Sciatic nerve (tissue), 1 donor: ENCODE measurements around the gene CCDC7.

GRCh38 chr10:32020978-32021707 lies 35.1 kb downstream of the KIF5B start:
- PRO-cap = no peak

DNA sequence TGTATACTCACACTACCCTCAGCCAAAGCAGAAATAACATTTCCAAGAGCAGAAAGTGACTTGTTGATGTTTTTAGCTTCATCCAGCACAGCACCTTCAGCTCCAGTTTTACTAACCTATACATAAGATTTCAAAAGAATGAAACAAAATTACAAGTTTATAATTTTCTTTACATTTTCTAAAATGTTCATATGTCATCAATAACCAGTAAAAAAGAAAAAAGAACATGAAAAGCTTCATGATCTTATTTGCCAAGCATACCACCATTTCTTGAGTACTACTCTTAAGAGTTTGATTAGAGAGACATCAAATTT lies 20.4 kb downstream of the KIF5B start:
- PRO-cap = no peak

DNA sequence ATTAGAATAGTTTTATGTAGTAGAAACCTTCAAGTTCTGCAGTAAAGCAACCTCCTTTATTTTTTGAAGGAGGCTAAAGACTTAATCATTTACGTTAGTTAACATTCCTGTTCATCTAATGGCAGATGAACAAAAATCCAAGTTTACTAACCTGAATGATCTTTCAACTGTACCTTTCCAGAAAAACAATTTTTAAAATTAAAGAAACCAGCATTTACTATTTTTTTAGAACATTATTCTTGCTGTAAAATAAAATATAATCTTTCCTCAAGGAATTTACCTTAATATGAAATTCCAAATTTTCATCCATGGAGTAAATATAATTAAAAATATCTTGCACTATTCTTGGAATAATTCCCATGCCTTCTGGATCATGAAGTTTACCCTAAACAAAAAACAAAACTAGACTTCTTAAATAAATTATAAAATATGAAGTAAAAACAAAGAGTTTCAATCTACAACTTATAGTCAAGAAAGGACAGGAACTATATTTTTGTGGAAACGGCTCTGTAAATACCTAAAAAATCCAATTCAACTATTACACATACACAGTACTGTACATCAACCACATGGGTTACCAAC lies 17.1 kb downstream of the KIF5B start:
- PRO-cap = no peak

- PRO-cap = unidirectional peak, minus-strand start at chr10:32149407
Observed at GRCh38 chr10:32148852-32149820, 92.9 kb upstream of the KIF5B start.

DNA sequence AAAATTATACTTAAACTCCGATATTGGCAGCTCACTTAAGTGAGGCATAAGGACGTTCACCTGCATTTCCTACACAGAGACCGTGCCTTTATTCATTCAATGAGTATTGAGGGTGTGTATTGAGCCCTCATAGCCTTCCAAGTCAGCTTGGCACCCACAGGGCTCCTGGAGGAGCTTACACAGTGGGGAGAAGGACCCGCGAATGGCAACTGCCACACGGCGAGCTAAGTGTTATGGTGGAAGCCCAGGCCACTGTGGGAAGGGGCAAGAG lies 1.6 kb upstream of the EPC1 start:
- PRO-cap = no peak

DNA sequence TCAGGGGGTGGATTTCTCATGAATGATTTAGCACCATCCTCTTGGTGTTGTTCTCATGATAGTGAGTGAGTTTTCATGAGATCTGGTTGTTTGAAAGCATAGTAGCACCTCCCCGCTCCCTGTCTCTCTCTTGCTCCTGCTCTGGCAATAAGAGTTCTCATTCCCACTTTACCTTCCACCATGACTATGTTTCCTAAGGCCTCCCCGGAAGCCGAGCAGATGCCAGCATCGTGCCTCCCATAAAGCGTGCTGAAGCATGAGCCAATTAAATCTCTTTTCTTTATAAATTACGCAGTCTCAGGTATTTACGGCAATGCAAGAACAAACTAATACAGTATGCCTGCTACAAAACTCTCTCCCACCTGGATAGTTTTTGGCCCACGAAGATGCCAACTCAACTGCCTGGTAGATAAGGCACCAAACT lies 15.4 kb upstream of the EPC1 start:
- PRO-cap = no peak

DNA sequence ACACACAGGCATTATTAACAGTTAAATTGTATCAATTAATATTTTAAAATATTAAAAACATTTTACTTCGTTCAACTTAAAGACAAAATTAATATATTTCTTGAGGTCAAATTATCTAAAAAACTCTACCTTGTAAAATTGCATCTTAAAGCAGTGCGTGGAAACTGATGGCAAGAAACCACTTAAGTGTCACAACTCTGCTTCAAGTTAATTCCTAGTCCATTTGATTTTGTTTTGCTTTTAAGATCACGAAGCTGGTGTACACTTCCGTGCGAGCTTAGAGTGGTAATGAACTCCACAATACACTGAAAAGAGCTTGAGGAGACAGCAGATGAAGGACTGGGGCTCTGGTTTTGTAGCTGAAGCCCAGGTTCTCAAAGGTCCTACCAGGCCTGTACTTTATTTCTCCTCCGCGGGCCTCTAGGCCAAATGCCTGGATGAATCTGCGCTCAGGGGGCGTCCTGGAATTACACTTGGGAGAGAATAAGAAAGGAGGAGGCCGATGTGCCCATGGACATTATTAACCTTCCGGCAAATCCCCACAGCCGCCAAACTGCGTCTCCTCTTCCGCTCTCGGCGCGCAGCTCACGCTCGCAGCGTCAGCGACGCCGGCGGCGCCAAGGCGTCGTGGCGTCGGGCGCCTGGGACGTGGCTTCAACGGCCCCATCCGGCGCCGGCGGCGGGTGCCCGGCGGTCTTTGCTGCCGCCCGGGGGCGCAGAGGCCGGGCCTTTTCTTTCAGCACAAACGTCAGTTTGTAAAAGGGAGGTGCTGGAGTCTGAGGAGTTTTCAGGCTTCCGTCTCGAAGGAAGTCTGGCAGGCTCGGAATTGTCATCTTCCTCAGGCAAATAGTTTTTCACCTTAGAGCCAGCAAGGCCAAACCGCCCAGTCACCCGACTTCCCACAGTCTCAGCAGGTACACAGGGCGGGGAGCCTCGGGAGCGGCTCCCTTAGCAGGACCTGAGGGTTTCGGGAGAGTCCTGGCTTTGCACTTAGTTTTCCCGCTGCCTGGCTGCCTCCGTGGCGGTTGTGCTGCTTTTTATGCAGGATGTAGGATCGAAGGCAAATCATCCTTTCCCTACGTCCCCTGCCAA lies at the start of gene CCDC7:
Gene CCDC7 (plus strand): TSS at position 657 of the 1,092 bp plus-strand sequence.
- PRO-cap = unidirectional peak, plus-strand start at position 428 of the sequence; bidirectional peak, plus-strand start at position 666 of the sequence, minus-strand start at position 593 of the sequence; bidirectional peak, plus-strand start at position 993 of the sequence, minus-strand start at position 909 of the sequence

GRCh38 chr10:32459308-32459558 lies 13.3 kb downstream of the CCDC7 start:
- PRO-cap = no peak

DNA sequence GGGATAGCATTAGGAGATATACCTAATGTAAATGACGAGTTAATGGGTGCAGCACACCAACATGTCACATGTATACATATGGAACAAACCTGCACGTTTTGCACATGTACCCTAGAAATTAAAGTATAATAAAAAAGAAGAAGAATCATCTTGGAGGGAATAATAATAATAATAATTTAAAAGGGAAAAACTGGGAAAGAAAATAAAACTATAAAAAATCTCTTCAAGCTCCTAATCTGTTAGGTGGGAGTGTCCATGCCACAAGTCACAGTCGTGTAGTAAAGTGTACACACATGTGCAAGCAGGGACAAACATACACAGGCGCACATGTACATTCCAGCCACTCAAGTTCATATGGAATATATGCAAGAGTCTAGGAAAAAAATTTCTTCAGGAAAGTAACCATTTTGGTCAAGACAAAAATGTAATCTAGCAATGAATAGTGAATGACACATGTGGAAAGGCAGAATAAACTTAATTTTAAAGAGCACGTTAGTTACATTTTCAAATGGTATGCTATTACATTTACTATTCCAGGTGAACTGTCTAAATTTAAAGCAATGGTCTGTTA lies 39.7 kb downstream of the ITGB1 start:
- PRO-cap = no peak

GRCh38 chr10:32932258-32932656 lies 25.8 kb downstream of the ITGB1 start:
- PRO-cap = no peak

DNA sequence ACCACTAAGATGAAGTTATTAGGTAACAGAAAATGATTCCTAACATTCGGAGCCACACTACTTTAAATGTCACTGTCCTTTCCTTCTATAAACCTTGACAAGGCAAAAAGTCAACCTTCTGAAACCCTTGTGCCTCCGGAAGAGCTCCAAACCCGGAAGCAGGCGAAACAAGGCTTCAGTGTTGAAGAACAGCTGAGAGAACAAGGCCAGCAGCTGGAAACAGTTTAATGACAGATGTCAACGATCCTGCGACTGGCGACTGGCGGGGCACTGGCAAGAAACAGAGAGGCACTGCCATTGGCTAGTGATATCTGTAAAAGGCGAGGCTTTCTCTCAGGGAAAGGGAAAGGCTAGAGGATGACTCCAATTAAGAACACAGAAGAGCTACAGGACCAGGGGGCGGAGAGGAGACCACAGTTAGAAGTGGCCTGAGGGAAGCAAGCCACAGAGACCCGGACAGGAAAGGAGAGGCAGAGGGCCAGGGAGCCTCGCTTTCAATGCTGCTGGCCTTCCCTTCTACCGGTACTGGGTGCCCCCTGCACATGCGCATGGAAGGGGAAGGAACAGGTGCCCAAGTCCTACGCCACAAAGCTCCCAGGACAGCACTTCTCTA lies 19.5 kb downstream of the ITGB1 start:
- PRO-cap = unidirectional peak, plus-strand start at position 378 of the sequence

- PRO-cap = no peak
Observed at GRCh38 chr10:32959039-32959646, 1.1 kb upstream of the ITGB1 start.

- PRO-cap = unidirectional peak, minus-strand start at chr10:32998193
Observed at GRCh38 chr10:32998011-32998247, 39.9 kb upstream of the ITGB1 start.

DNA sequence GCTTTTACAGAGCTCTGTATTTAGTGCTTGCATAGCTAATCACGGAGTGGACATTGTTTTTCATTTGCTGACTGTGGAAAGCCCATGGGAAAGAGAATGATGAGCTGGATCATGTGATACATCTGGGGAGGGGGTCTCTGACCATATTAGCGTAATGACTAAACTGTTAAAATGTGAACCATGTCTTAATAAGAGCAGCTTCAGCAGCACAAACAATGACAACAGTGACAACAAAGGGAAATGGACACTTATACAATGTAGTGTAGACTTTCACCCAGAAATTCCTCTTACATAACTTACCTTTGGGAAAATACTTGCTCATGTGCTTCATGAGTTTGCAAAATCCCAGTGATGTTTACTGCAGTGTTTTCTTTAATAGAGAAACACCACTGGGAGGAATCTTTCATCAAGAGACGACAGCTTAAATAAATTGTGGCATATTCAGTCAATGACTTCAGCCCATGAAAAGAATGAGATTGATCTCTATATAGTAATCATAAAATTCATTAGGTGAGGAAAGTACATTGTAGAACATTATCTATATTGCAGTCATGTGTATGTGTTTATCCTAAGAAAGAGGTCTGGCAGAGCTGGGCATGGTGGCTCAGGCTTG lies 44.1 kb upstream of the ITGB1 start:
- PRO-cap = no peak

GRCh38 chr10:33334712-33335700 lies 539 bp upstream of the NRP1 start:
- PRO-cap = bidirectional peak, plus-strand start at chr10:33334803, minus-strand start at chr10:33334631; bidirectional peak, plus-strand start at chr10:33335022, minus-strand start at chr10:33334923; bidirectional peak, plus-strand start at chr10:33335265, minus-strand start at chr10:33335269

- PRO-cap = no peak
Observed at GRCh38 chr10:33661701-33662327, 327.3 kb upstream of the NRP1 start.

GRCh38 chr10:34526055-34526636 lies 288.9 kb downstream of the PARD3 start:
- PRO-cap = no peak

- PRO-cap = no peak
Observed at GRCh38 chr10:34973562-34974268, 116.4 kb downstream of the CUL2 start.

DNA sequence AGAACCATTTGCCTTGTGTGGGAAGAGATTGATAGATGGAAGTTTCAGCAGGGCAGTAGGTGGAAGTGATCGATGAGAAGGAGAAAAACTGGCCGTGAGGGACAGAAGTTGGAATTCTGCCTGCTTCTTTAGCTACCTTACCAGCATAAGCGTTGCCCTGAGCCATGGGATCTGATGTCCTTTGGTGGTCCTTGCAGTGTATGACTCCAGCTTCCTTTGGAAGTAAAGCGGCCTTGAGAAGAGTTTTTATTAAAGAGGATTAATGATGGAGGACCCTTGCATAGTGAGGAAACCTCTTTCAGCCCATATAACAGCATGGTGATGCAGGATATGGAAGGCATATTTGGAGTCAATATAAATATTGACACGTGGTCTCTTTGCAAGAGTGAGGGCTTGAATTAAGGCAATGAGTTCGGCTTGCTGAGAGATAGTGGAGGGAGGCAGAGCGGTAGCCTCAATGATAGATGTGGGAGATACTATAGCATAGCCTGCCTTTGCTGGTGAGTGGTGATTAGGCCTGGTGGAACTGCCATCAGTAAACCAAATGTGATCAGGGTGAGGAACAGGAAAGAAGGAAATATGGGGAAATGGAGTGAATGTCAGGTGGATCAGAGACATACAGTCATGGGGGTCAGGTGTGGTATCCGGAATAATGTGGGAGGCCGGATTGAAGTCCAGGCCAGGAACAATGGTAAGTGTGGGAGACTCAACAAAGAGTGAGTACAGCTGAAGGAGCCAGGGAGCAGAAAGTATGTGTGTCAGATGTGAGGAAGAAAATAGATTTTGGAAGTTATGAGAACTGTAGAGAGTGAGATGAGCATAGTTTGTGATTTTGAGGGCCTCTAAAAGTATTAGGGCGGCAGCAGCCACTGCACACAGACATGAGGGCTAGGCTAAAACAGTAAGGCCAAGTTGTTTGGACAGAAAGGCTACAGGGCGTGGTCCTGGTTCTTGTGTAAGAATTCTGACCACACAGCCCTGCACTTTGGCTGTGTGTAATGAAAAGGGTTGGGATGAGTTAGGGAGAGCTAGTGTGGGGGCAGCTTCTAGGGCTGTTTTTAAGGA lies 67.4 kb downstream of the CCNY start:
- PRO-cap = no peak

DNA sequence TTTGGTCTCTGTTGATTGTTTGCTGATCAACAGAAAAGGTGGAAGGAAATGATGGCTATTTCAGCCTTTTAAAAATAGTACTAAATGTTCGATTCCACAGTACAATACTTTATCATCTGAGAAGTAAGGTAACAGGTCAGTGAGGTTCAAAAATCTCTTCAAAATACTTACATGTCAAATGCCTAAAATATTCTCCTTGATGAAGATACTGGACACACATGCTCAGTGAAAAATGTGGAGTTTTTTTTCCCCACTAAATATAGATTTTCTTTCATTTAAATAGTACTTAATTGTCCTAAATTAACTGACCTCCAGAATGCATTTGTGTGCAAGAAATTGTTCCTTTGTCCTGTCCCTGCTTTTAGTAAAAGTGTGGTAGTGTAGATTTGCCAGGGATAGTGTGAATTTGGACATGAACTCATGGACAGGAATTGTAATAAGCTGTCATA lies 109.9 kb downstream of the CCNY start:
- PRO-cap = no peak